Mesothelial cell of epicardium (in vitro differentiated cells): ENCODE results near the genes ZSCAN12, OR5V1 and OR10C1.

DNA sequence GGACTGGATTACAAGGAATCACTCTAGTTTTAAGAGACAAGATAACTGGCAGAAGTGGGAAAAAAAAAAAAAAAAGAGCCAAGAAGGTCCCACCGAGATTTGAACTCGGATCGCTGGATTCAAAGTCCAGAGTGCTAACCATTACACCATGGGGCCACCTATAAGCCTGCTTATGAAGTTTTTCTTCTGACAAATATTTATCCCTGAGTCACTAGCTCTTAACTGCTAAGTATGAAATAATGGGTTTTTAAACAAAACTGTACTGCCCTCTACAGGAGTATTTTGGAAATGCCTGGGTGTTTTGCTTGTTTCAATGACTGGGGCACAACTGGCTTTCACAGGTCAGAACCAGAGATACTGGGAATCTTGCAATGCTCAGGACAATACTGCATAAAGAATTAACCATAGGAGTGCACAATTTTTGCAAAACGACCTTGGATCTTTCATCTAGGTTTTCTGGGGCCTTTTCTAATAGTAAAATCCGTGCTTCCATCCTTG lies 11.9 kb downstream of the H2BC13 start:
- PRO-cap, result unidirectional peak, minus-strand start at position 172 of the sequence

- PRO-cap, result no peak
These were observed 883 bp downstream of the H2AC16 start for GRCh38 chr6:27865896-27866504.

DNA sequence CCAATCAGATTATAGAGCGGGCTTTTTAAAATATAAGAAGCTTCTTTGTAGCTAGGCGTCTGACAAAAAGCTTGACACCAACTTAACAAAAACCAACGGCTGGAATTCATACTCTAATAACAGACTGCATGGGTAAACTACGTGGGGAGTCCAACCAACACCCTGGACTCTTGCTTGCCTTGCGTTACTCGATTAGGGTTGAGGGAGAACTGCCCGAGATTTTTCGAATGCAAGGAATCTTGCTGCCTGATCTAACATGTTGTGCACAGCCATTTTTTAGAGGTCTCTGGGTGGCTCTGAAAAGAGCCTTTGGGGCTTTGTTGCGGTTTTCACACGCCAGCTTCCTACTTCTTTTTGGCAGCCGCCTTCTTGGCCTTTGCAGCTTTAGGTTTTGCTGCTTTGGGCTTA lies 879 bp downstream of the H1-5 start:
- PRO-cap, result no peak

GRCh38 chr6:28125331-28125902 lies 1.0 kb downstream of the ZSCAN16 start:
- PRO-cap, result no peak

GRCh38 chr6:28136521-28137245 lies 5.0 kb upstream of the ZKSCAN8 start:
- PRO-cap, result bidirectional peak, plus-strand start at chr6:28136976, minus-strand start at chr6:28136780

- PRO-cap, result no peak
These were observed 17.5 kb upstream of the ZSCAN9 start for GRCh38 chr6:28207572-28207956.

- PRO-cap, result bidirectional peak, plus-strand start at chr6:28335662, minus-strand start at chr6:28335497
These were observed 839 bp downstream of the ZSCAN31 start for GRCh38 chr6:28334991-28335626.

GRCh38 chr6:28399502-28400271 lies at the start of gene ZSCAN12:
Gene ZSCAN12 (minus strand): TSS chr6:28399747.
- PRO-cap, result no peak

GRCh38 chr6:28489727-28490762 lies 25.5 kb downstream of the GPX6 start:
- PRO-cap, result bidirectional peak, plus-strand start at chr6:28489974, minus-strand start at chr6:28490004

- PRO-cap, result no peak
These were observed 132.3 kb upstream of the SCAND3 start for GRCh38 chr6:28719295-28719901.

GRCh38 chr6:28725502-28726562 lies 138.7 kb upstream of the SCAND3 start:
- PRO-cap, result no peak

DNA sequence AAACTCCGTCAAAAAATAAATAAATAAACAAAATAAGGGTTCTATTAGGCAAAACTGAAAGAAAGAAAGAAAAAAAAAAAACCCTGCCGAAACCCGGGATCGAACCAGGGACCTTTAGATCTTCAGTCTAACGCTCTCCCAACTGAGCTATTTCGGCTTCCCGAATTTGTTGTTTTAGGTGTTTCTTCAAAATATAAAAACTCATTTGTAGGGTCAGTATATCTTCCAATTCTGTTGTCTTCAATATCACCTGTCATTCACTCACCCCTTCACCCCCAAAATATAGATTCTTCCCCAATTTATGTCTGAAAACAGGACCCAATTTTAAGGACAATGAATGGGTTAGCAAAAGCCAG lies 133.2 kb downstream of the TRIM27 start:
- PRO-cap, result no peak

DNA sequence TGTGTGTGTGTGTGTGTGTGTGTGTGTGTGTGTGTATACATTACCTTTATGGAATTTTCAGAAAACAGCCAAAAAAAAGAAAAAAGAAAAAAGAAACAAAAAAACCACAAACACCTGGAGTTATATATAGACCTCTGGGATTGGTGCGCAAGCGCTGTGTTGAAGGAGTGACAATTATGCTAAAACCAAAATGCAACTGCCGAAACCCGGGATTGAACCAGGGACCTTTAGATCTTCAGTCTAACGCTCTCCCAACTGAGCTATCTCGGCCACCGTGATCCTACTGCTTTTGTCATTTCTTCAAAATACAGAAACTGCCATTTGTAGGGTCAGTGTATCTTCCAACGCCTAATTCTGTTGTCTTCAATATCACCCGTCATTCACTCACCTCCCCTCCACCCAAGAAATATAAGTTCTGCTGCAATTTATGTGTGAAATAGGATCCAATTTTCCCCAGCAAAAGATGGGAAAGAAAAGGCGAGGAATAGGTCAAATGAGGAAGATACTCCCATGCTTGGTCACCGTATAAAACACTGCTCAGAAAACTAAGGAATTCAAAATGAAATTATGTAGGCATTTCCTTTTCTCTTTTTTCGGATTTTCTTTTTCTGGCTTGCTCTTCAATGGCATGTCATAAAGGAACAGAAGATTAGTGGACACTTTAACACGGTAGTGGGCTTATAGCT lies 116.0 kb downstream of the TRIM27 start:
- PRO-cap, result unidirectional peak, minus-strand start at position 274 of the sequence

DNA sequence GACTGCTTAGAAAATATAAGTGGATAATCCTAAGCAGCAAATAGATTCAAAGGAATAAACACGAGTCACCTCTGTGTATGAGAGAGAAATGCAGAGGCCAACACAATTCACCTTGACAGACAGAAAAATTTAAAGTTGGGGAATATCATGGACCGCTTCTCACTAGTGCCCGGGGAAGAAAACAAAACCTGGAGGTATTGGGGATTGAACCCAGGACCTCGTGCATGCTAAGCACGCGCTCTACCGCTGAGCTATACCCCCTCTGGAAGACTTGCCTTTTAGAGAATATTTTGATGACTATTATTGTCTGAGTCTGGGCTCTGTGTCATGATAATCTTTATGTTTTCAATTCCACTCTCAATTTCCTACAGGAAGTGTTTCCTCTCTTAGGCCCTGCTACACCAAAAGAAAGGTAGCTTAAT lies 111.9 kb downstream of the TRIM27 start:
- PRO-cap, result no peak

- PRO-cap, result unidirectional peak, plus-strand start at chr6:28941049
These were observed 16.7 kb upstream of the TRIM27 start for GRCh38 chr6:28940248-28941205.

DNA sequence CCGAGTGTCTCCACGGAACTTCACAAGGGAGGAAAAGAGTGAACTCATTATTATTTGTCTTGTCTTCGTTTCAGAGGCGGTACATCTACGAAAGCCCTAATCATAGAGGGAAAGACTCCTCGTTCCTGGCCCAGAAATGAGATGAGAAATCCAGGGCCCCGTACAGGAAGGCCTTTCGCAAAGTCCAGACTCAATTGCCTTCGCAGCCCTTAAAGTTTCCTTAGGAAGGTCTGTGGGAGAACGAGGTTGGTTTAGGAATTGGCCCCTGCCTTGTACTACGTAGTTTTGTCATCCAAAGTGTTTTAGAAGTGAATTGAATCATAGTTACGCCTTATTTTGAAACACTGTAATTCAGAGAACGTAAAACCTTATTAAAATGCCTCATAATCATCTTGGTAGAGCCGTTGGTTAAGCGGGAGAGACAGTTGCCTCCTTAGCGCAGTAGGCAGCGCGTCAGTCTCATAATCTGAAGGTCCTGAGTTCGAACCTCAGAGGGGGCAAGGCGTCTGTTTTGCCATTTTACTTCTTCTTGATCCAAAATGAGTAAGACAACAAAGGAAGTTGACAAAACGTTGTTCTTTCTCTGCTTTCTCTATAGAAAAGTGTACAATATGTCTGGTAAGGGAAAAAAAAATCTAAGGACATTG lies 20.5 kb upstream of the TRIM27 start:
- PRO-cap, result unidirectional peak, plus-strand start at position 424 of the sequence

- PRO-cap, result no peak
These were observed 35.0 kb upstream of the TRIM27 start for GRCh38 chr6:28958610-28959341.

DNA sequence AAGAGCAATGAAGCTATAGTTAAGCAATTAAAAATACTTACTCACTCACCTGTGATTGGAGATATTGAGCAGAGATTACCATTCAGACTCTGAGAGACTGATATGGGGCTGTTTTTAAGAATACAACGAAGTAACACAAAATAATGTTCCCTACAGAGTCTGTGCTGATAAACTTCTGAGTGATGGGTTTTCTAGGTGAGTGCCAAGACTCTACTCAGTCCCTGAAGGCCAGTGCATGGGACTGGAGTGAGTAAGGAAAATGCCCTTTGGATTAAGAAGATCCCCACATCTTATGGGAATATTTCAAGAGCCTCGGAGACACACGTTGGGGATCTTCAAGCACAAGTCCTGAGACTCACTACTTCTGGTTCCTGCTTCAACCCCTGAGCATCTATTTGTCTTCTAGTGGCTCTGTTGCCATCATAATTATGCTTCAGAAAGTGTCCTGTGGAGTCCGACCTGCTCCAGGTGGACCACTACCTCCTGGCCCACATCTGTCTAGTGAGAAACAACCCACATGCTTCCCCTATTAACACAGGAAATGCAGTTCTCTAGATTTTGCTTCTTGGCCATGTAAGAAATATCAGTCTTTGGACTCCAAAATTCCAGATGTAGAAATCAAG lies at the start of gene OR5V1:
OR5V1 (minus strand) TSS at position 283 of the 623 bp plus-strand sequence.
- PRO-cap, result no peak

GRCh38 chr6:29438942-29439543 lies at the start of gene OR10C1:
Gene OR10C1 (plus strand): TSS chr6:29439306.
- PRO-cap, result no peak

GRCh38 chr6:29628998-29629180 lies 4.1 kb downstream of the GABBR1 start:
- PRO-cap, result no peak